Transverse colon (tissue), 4 donors: ENCODE measurements around the gene MS4A6A.

- PRO-cap, result no peak
- RAMPAGE, long total RNA, 4 experiments, result no peak in any of the 4 experiments
Observed at GRCh38 chr11:58770913-58771581, 39.3 kb upstream of the GLYAT start.

- PRO-cap, result no peak
- RAMPAGE, long total RNA, 4 experiments, result no peak in any of the 4 experiments
Observed at GRCh38 chr11:59254191-59254667, 41.5 kb upstream of the MPEG1 start.

DNA sequence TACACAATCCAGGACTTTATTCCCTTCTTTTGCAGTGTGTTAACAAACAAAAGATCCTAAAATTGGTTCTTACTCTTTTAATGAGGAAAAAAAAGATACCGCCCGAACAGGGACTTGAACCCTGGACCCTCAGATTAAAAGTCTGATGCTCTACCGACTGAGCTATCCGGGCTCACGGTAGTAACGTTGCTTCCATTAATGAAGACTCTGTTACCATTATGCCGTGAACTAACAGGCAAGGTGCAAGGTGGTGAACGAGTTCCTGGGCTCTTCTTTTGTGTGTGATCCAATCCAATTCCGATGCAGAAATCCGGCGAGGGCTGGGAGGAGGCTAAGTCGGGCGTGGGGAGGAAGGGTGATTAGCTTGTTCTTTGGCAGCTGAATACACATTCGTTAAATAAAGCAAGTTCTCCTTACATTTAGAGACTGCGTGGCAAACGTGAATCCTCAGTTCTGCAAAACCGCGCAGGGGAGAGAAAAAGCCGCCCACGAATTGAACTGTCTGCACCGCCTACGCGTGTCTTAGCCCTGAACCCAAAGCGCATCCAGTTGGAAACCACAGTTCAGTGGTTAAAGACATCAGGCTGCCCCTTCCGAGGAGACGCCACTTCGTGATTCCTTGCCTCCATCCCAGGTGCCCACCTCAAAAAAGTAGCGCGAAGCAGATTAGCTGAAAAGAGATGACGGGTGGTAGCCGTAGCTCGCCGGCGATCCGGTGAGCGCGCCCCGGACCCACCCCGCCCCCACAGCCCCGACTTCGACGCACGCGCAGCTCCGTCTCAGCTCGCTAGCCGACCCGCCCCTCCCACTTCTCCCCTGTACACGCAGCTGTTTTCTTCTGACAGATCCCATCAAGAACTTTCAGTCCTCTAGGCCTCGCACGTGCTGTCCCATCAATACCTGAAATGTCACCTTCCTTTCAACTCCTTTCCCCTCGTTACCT lies 49.2 kb downstream of the OR4D9 start:
- PRO-cap, result bidirectional peak, plus-strand start at position 458 of the sequence, minus-strand start at position 455 of the sequence; bidirectional peak, plus-strand start at position 864 of the sequence, minus-strand start at position 750 of the sequence
- RAMPAGE, long total RNA, 4 experiments, result start-site peak on the minus strand in 1 of 4 experiments, centred at position 737 of the sequence, 5 reads per replicate

DNA sequence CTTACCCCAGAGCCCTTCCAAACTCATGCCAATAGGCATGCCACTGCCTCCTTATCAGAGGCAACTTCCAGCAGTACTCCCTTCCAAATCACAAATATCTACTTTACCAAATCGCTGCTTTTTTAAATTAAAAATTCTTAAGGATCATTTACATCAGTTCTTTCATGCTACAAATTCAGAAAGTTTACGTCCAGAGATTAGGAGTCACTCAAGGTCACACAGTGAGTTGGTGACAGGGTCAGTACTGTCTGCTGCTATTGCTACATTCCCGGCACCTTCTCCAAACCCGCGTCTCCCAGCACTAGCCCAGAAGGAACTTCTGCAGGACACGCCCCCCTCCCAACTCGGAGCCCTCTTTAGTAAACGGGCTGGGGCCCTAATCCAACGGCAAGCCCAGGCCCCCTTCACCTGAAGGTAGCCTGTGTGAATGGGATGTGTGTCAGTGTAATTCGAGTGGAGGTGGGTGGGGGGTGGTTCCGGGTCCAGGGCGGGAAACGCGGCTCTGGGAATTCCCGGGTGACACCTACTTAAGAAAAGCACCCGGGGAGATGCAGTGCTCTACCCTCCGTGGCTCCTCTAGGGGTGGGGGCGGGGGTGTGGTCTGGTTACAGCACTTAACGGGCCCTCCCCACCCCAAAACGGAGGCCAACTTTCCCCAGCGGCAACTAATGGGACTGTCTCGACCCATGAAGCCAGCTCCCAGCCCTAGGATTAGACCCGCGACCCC lies 663 bp downstream of the PATL1 start:
- PRO-cap, result unidirectional peak, plus-strand start at position 309 of the sequence; bidirectional peak, plus-strand start at position 530 of the sequence, minus-strand start at position 416 of the sequence
- RAMPAGE, long total RNA, 4 experiments, result no peak in any of the 4 experiments

GRCh38 chr11:59669603-59670097 lies 813 bp upstream of the PATL1 start:
- PRO-cap, result bidirectional peak, plus-strand start at chr11:59669668, minus-strand start at chr11:59669533; unidirectional peak, minus-strand start at chr11:59669897
- RAMPAGE, long total RNA, 4 experiments, result no peak in any of the 4 experiments

- PRO-cap, result unidirectional peak, plus-strand start at chr11:59754197; unidirectional peak, plus-strand start at chr11:59754301; unidirectional peak, plus-strand start at chr11:59754562
- RAMPAGE, long total RNA, 4 experiments, result no peak in any of the 4 experiments
Observed at GRCh38 chr11:59753877-59754693, 1.1 kb upstream of the STX3 start.

- PRO-cap, result bidirectional peak, plus-strand start at chr11:59755884, minus-strand start at chr11:59755802
- RAMPAGE, long total RNA, 4 experiments, result no peak in any of the 4 experiments
Observed at GRCh38 chr11:59755697-59756409, 677 bp downstream of the STX3 start.

DNA sequence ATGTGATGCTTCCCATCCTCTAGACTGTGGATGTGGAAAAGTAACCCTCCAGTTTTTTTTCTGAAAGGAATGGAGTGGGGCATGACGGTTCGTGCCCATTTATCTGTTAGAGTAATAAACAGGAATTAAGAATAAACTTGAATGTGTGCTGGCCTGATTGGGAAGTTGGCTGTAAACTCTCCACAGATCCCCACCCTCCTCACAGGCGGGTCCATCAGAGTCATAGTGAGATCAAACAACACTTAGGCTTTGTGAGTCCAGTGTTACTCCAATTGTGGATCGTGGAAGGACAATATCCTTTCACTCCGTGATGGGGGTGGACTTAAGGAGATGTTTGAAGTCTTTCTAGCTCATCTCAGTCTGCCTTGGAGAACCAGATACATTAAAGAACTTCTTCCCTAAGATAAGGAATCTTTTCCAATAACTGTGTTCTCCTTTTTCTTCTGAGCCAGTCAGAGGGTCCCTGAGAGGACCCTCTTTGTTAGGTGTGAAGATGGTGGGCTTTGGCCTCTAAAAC lies 19.9 kb downstream of the STX3 start:
- PRO-cap, result unidirectional peak, plus-strand start at position 271 of the sequence
- RAMPAGE, long total RNA, 4 experiments, result no peak in any of the 4 experiments

DNA sequence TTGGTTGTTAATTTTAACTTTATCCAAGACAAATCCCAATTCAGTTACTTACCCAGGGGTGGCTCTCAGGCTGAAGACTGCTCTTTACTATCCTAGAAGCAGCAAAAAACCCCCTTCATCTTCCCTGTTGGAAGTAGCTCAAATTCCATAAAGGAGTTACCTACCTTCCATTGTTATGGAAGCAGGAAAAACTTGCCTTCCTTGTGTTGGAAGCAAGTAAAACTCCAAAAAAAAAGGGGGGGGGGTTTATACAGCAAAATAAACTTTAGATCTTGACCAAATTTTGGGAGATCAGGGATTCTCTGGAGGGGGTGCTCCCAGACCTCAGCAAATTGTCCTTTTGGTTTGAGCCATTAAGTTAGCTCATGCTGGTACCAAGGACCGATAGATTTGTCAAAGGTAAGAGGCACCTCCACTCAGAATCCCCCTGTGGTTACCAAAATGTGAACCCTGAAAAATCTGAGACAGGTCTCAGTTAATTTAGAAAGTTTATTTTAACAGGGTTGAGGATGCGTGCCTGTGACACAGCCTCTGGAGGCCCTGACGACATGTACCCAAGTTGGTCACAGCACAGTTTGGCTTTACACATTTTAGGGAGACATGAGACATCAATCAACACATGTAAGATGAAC lies 5.4 kb upstream of the MRPL16 start:
- PRO-cap, result no peak
- RAMPAGE, long total RNA, 4 experiments, result no peak in any of the 4 experiments

DNA sequence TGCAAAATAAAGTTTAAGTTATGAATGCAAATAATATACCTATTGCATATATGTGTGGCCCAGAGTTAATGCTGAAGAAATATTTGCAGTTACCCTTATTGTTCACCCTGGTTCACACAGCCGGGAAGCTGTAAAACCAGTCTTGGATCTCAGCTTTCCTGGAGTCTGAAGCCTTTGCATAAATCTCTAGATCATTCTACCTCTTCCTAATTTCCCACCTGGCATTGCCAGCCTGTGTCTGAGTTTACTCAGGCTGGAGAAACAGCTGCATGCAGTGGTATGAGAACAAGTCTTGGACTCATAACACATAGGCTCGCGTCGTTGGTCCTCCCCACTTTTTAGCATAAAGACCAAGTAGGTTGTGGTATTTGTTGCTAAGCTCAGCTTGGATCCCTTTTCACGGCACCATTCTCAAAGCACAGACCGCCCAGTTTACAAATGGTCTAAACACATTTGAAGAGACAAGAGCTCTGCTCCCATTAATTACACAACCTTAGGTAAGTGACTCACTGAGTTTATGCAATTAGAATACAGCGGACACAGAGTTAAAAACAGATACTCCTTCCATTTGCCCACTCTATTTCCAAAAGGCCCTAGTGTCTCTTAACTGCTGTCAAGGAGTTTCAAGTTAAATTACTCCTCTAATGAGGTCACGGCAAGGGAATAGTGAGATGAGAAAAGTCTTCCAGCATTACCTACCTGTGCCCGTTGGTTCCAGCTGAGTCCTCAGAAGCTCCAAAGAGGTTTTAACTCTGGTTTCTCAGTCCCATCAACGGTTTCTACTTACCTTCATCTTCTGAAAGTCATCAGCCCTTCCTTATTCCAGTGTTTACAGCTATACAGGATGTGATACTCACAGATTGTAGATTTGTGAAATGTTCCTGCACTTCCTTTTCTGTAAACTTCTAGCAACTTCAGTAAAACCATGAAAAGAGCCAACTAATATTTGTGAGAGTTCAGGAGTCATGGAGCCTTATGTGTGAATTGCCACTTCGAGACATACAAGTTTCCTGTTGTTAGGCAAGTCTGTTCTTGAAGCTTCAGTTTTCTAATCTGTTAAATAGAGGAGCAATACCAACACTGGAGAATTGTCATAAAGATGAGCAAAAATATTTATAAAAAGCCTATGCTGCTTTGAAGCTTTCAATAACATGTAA lies at the start of gene MS4A6A:
Gene MS4A6A, minus strand, starts transcription at position 805 of the 1,157 bp plus-strand sequence.
- PRO-cap, result no peak
- RAMPAGE, long total RNA, 4 experiments, result start-site peak on the minus strand in 3 of 4 experiments, centred at positions 757 to 832 of the sequence, 17 to 620 reads per replicate

DNA sequence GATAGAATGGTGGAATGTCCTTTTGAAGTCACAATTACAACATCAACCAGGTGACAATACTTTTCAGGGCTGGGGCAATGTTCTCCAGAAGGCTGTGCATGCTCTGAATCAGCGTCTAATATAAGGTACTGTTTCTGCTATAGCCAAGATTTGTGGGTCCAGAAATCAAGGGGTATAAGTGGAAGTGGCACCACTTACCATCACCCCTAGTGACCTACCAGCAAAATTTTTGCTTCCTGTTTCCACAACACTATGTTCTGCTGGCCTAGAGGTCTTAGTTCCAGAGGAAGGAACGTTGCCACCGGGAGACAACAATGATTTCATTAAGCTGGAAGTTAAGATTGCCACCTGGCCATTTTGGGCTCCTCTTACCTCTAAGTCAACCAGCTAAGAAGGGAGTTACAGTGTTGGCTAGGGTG lies 20.5 kb downstream of the MS4A4E start:
- PRO-cap, result no peak
- RAMPAGE, long total RNA, 4 experiments, result no peak in any of the 4 experiments

DNA sequence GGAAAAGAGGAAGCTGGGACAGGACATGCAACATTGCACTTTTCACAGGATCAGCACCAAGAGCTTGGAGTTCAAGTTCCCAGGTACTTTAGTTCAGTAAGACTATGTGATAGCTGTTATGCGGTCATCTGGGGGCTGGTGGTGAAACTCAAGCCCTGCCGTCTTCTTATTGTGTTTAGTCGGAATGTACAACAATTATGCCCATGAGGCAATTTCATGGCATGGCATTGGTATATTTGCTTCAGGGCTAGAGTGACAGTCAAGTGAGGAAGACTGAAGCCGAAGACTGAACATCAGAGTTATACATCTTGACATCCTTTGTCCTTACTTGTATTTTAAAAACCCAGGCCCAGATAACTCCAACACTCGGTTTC lies 16.9 kb upstream of the MS4A4A start:
- PRO-cap, result no peak
- RAMPAGE, long total RNA, 4 experiments, result no peak in any of the 4 experiments

- PRO-cap, result no peak
- RAMPAGE, long total RNA, 4 experiments, result start-site peak on the plus strand in 1 of 4 experiments, at chr11:60382045-60382136 at its widest, 28 reads per replicate
Observed at GRCh38 chr11:60381571-60382572, 3.5 kb downstream of the MS4A7 start.

DNA sequence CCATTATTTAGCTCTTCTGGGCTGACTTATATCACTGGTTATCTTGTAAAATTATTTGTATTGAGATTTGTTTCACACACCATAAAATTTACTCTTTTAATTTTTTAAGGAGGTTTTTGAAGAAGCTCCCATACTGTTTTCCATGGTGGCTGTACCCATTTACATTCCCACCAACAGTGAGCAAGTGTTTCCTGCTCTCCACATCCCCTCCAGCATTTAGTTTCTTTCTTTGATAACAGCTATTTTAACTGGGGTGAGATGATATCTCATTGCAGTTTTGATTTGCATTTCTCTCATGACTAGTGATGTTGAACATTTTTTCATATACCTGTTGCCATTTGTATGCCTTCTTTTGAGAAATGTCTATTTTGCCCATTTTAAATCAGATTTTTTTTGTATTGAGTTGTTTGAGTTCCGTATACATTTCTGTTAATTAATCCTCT lies 13.5 kb upstream of the MS4A12 start:
- PRO-cap, result no peak
- RAMPAGE, long total RNA, 4 experiments, result no peak in any of the 4 experiments

GRCh38 chr11:60500248-60500942 lies 7.8 kb downstream of the MS4A12 start:
- PRO-cap, result unidirectional peak, minus-strand start at chr11:60500480
- RAMPAGE, long total RNA, 4 experiments, result no peak in any of the 4 experiments

DNA sequence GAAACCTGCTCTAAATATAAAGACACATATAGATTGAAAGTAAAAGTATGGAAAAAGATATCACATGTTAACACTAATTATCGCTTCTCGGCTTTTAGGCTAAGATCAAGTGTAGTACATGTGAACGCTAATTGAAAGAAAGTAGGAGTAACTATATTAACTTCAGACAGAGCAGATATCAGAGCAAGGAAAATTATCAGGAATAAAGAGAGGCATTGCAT lies 79.0 kb downstream of the MS4A13 start:
- PRO-cap, result unidirectional peak, plus-strand start at position 80 of the sequence
- RAMPAGE, long total RNA, 4 experiments, result no peak in any of the 4 experiments

- PRO-cap, result no peak
- RAMPAGE, long total RNA, 4 experiments, result no peak in any of the 4 experiments
Observed at GRCh38 chr11:60683753-60684238, 15.6 kb upstream of the MS4A8 start.

GRCh38 chr11:60763201-60763455 lies 6.5 kb downstream of the MS4A15 start:
- PRO-cap, result no peak
- RAMPAGE, long total RNA, 4 experiments, result no peak in any of the 4 experiments

DNA sequence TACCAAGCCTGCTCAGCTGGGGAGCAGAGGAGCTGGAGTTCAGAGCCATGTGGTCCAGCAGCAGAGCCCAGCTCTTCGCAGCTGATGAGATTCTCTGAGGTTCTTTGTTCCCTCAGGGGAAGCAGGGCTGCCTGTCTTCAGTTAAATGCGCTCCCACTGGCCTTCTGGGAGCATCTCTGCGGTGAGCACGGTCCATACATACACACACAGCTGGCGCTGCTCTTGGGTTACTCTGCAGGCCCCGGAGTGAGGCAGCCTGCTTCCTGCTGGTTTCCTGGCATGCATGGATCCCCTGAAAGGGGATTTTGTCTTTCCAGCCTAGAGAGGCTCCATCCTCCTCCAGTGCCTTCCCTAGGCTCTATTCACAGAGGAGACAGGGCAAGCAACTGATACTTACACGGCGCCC lies 5.3 kb upstream of the PTGDR2 start:
- PRO-cap, result no peak
- RAMPAGE, long total RNA, 4 experiments, result no peak in any of the 4 experiments

DNA sequence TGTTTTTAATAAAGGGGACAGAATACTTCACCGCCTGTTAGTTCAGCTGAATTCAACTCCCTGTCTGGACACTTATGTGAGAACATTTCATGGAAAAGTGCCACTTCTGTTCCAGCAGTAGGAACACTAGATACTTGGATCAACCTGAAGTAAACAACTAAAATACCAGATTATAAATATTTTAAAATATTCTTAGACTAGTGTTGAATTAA lies 11.1 kb downstream of the ZP1 start:
- PRO-cap, result no peak
- RAMPAGE, long total RNA, 4 experiments, result no peak in any of the 4 experiments